ENCODE data around the genes SLC6A14, CT47C1 and SLC25A43.

- RAMPAGE, long total RNA, result no peak
- RRBS, result no CpG with 5 or more reads among the region's 2 CpGs
PRO-cap:
- standard, result no peak
- CoPRO, capped RNA only, 2 experiments, result no peak in any of the 2 experiments
- CoPRO, capped and uncapped RNA, 2 experiments, result no peak in any of the 2 experiments
- CoPRO, uncapped RNA only, 2 experiments, result no peak in any of the 2 experiments
CAGE:
- cytosol, long polyA plus RNA, result no peak
- long polyA plus RNA, result no peak
- nucleolus, long total RNA, result no peak
- nucleus, long polyA plus RNA, result no peak
These were observed 241.3 kb upstream of the AGTR2 start for GRCh38 chrX:115929037-115929833.

GRCh38 chrX:115931911-115933004 is 238.3 kb upstream of the AGTR2 start:
- RAMPAGE, long total RNA, result no peak
- RRBS, result no CpG with 5 or more reads among the region's 5 CpGs
PRO-cap:
- standard, result no peak
- CoPRO, capped RNA only, 2 experiments, result no peak in any of the 2 experiments
- CoPRO, capped and uncapped RNA, 2 experiments, result no peak in any of the 2 experiments
- CoPRO, uncapped RNA only, 2 experiments, result no peak in any of the 2 experiments
CAGE:
- cytosol, long polyA plus RNA, result no peak
- long polyA plus RNA, result no peak
- nucleolus, long total RNA, result no peak
- nucleus, long polyA plus RNA, result no peak

- RAMPAGE, long total RNA, result no peak
- RRBS, result 6% methylated on average over 9 of the region's 57 CpGs
PRO-cap:
- standard, result no peak
- CoPRO, capped RNA only, 2 experiments, result no peak in any of the 2 experiments
- CoPRO, capped and uncapped RNA, 2 experiments, result no peak in any of the 2 experiments
- CoPRO, uncapped RNA only, 2 experiments, result no peak in any of the 2 experiments
CAGE:
- cytosol, long polyA plus RNA, result no peak
- long polyA plus RNA, result no peak
- nucleolus, long total RNA, result no peak
- nucleus, long polyA plus RNA, result no peak
These were observed 202.0 kb upstream of the AGTR2 start for GRCh38 chrX:115968065-115969360.

DNA sequence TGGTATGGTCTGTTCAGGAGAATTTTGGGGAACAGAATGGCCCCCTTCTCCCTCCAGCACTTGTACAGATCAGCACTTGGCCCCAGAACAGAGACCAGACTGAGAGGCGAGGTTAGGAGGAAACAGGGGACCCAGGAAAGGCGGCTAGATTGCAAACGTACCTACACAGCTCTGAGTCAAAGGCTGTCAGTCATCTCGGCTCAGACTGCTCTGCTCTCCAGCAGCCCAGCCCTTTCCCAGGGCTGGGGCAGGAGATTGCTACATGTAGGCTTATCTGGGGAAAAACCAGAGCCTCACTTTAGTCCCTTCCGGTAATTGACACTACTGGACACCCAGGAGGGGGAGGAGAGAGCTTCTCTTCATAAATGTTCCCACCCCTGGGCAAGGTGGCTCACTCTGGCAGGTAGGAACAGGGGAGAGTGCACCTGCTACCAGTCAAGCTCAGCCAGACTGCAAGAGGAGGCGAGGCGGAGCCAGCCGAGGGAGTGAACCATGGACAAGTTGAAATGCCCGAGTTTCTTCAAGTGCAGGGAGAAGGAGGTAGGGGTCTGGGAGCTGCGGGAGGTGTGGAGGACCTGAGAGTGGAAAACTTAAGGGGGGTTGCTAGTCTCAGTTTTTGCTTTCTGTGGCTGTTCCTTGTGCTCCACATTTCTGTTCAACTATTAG is at the start of gene SLC6A14:
Gene SLC6A14 (plus strand): TSS at position 389 of the 666 bp plus-strand sequence.
- RAMPAGE, long total RNA, result no peak
- RRBS, result no CpG with 5 or more reads among the region's 10 CpGs
PRO-cap:
- standard, result no peak
- CoPRO, capped RNA only, 2 experiments, result no peak in any of the 2 experiments
- CoPRO, capped and uncapped RNA, 2 experiments, result no peak in any of the 2 experiments
- CoPRO, uncapped RNA only, 2 experiments, result no peak in any of the 2 experiments
CAGE:
- cytosol, long polyA plus RNA, result no peak
- long polyA plus RNA, result no peak
- nucleolus, long total RNA, result no peak
- nucleus, long polyA plus RNA, result no peak

DNA sequence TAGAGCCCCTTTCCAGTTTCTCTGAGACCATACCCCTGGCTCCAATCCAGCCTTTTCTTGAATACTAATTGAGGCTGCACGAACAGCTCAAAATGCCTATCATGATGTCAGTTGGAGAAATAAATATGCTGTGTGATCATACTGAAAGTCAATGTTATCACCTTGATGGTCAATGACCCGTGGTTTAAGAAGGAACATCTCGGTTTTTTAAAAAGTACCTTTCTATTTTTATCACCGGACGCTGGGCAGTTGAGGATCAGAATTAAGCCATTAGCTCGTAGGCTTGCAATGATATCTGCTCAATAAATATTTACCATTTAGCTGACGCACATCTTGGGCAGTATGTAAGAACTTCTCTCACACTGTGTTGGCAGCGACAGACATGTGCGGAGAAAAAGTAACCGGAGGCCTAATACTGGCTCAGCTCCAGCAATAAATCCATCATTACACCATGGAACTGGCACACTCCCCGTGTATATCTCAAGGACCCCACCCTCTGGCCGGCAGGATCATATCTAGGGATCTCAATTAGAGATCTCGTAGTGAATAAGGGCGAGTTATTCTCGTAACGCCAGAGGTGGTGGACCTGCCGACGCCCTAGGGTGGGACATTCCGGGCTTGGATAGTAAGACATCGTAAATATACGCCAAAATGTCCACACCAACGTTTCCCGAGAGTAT is 701 bp upstream of the WDR44 start:
- RAMPAGE, long total RNA, result no peak
- RRBS, result no CpG with 5 or more reads among the region's 23 CpGs
PRO-cap:
- standard, result bidirectional peak, plus-strand start at position 574 of the sequence, minus-strand start at position 386 of the sequence
- CoPRO, capped RNA only, 2 experiments, result no peak in any of the 2 experiments
- CoPRO, capped and uncapped RNA, 2 experiments, result no peak in any of the 2 experiments
- CoPRO, uncapped RNA only, 2 experiments, result no peak in any of the 2 experiments
CAGE:
- cytosol, long polyA plus RNA, result no peak
- long polyA plus RNA, result no peak
- nucleolus, long total RNA, result no peak
- nucleus, long polyA plus RNA, result no peak

- RAMPAGE, long total RNA, result no peak
- RRBS, result no CpG with 5 or more reads among the region's 5 CpGs
PRO-cap:
- standard, result no peak
- CoPRO, capped RNA only, 2 experiments, result no peak in any of the 2 experiments
- CoPRO, capped and uncapped RNA, 2 experiments, result no peak in any of the 2 experiments
- CoPRO, uncapped RNA only, 2 experiments, result no peak in any of the 2 experiments
CAGE:
- cytosol, long polyA plus RNA, result no peak
- long polyA plus RNA, result no peak
- nucleolus, long total RNA, result no peak
- nucleus, long polyA plus RNA, result no peak
These were observed 41.0 kb downstream of the DOCK11 start for GRCh38 chrX:118536437-118537137.

DNA sequence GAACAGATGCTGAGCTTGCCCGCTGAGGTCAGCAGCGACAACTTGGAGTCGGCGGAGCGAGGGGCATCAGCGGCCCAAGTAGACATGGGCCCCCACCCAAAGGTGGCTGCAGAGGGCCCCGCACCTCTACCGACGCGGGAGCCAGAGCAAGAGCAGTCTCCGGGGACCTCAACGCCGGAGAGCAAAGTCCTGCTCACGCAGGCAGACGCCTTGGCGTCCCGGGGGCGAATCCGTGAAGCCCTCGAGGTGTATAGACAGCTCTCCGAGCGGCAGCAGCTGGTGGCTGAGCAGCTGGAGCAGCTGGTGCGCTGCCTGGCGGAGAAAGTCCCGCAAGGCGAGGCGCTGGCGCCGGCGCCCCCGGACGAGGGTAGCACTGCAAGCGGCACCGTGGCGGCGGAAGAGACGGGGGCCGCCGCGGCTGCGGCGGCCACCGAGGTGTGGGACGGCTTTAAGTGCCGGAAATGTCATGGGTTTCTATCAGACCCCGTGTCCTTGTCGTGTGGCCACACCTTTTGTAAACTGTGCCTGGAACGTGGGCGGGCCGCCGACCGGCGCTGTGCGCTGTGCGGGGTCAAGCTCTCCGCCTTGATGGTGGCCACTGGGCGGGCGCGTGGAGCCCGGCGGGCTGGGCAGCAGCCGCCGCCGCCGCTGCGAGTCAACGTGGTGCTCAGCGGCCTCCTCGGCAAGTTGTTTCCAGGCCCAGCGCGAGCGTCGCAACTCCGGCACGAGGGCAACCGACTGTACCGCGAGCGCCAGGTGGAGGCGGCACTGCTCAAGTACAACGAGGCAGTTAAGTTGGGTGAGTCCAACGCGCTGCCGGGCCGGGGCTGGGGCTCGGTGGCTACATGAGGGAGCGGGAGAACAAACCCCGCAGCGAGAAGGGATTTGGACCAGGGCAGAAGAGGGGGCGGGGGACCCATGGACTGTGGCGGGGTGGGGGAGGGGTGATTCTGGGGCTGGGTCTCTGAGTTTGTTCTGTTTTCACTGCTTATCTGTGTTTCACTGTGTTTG is 686 bp downstream of the LONRF3 start:
- RAMPAGE, long total RNA, result no peak
- RRBS, result 19% methylated on average over 21 of the region's 91 CpGs
PRO-cap:
- standard, result bidirectional peak, plus-strand start at position 373 of the sequence, minus-strand start at position 404 of the sequence; bidirectional peak, plus-strand start at position 579 of the sequence, minus-strand start at position 462 of the sequence; bidirectional peak, plus-strand start at position 793 of the sequence, minus-strand start at position 719 of the sequence
- CoPRO, capped RNA only, 2 experiments, result peak in 2 of 2 experiments; most common plus-strand start position 564 of the sequence (in 2); most common minus-strand start position 437 of the sequence (in 2)
- CoPRO, capped and uncapped RNA, 2 experiments, result peak in 1 of 2 experiments; most common plus-strand start position 605 of the sequence (in 1); most common minus-strand start position 437 of the sequence (in 1)
- CoPRO, uncapped RNA only, 2 experiments, result peak in 1 of 2 experiments; most common plus-strand start position 574 of the sequence (in 1); most common minus-strand start position 425 of the sequence (in 1)
CAGE:
- cytosol, long polyA plus RNA, result no peak
- long polyA plus RNA, result no peak
- nucleolus, long total RNA, result no peak
- nucleus, long polyA plus RNA, result start-site peak on the plus strand centred at position 564 of the sequence, 77 bp wide, 49 and 228 reads in 2 replicates

DNA sequence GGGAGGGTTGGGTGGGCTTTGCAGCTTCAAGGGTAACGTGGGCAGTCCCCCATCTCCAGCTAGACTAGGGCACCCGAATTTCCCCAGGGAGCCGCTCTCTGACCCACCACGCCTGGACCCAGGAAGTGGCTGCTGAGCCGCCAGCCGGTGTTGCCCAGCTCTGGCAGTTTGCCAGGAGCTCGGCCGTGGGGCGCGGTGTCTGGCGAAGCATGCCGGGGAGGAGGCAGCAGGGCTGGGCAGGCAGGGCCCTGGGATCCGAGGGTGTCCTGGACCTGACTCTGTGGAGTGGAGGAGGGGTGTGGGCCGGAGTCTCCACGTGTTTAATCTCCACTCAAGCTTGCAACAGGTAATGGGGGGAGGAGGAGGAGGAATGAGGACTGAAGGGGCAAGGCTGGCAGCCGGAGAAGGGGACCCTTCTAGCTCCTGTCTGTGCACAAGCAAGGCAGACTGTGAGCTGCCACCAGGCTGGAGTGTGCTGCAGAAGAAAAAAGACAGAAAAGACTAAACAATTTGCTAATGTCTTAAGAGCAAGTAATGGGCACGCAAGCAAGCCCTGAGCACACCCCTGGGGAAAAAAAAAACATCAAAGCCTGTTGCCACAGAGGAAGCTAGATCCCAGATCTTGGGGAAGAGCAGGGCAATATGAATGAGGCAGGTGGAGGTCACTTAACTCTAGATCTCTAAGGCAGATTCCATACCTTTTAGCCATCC is 2.3 kb downstream of the LONRF3 start:
- RAMPAGE, long total RNA, result no peak
- RRBS, result 6% methylated on average over 10 of the region's 17 CpGs
PRO-cap:
- standard, result no peak
- CoPRO, capped RNA only, 2 experiments, result no peak in any of the 2 experiments
- CoPRO, capped and uncapped RNA, 2 experiments, result no peak in any of the 2 experiments
- CoPRO, uncapped RNA only, 2 experiments, result no peak in any of the 2 experiments
CAGE:
- cytosol, long polyA plus RNA, result no peak
- long polyA plus RNA, result no peak
- nucleolus, long total RNA, result no peak
- nucleus, long polyA plus RNA, result no peak

DNA sequence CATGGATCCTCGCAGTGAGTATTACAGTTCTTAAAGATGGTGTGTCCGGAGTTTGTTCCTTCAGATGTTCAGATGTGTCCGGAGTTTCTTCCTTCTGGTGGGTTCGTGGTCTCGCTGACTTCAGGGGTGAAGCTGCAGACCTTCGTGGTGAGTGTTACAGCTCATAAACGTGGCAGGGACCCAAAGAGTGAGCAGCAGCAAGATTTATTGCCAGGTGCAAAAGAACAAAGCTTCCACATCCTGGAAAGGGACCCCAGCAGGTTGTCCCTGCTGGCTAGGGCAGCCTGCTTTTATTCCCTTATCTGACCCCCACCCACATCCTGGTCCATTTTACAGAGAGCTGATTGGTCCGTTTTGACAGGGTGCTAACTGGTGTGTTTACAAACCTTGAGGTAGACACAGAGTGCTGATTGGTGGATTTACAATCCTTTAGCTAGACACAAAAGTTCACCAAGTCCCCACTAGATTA is 45.2 kb upstream of the CT47C1 start:
- RAMPAGE, long total RNA, result no peak
- RRBS, result no CpG with 5 or more reads among the region's 8 CpGs
PRO-cap:
- standard, result no peak
- CoPRO, capped RNA only, 2 experiments, result no peak in any of the 2 experiments
- CoPRO, capped and uncapped RNA, 2 experiments, result no peak in any of the 2 experiments
- CoPRO, uncapped RNA only, 2 experiments, result no peak in any of the 2 experiments
CAGE:
- cytosol, long polyA plus RNA, result no peak
- long polyA plus RNA, result no peak
- nucleolus, long total RNA, result no peak
- nucleus, long polyA plus RNA, result no peak

DNA sequence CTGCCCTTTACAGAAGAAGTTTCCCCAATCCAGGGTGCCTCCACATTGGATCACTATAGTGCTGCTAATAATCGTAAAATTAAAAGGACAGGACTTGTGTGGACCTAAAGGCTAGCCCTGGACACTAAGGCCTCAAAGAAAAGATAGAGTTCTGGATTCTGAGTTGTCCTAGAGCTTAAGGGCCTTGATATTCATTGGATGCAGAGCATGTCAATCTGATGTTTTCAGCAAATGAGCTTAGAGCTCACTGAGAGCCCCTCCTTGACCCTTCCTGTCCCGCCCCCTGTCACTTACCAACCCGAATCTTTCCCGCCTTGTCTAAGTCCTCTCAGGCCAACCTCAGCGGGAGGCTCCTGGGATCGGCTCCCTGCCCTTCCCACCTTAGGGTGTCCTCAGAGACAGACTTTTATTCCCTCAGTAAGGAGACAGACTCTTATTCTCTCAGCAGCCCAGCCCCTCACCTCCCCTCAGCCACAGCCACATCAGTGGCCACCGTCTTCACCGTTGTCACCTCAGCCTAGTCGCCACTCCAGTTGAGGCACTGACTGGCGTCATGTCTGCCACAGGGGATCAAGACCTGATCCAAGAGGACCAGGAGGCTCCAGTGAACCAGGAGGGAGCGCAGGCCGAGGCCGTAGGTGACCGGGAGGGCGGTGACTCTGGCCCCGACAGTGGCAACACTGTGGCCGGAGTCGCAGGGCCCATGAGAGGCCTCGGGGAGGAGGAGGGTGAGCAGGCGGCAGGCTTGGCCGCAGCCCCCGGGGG is at the start of gene CT47C1:
Gene CT47C1 (plus strand): TSS at position 321 of the 765 bp plus-strand sequence.
- RAMPAGE, long total RNA, result no peak
- RRBS, result 14% methylated on average over 9 of the region's 22 CpGs
PRO-cap:
- standard, result no peak
- CoPRO, capped RNA only, 2 experiments, result no peak in any of the 2 experiments
- CoPRO, capped and uncapped RNA, 2 experiments, result no peak in any of the 2 experiments
- CoPRO, uncapped RNA only, 2 experiments, result no peak in any of the 2 experiments
CAGE:
- cytosol, long polyA plus RNA, result no peak
- long polyA plus RNA, result no peak
- nucleolus, long total RNA, result no peak
- nucleus, long polyA plus RNA, result no peak

DNA sequence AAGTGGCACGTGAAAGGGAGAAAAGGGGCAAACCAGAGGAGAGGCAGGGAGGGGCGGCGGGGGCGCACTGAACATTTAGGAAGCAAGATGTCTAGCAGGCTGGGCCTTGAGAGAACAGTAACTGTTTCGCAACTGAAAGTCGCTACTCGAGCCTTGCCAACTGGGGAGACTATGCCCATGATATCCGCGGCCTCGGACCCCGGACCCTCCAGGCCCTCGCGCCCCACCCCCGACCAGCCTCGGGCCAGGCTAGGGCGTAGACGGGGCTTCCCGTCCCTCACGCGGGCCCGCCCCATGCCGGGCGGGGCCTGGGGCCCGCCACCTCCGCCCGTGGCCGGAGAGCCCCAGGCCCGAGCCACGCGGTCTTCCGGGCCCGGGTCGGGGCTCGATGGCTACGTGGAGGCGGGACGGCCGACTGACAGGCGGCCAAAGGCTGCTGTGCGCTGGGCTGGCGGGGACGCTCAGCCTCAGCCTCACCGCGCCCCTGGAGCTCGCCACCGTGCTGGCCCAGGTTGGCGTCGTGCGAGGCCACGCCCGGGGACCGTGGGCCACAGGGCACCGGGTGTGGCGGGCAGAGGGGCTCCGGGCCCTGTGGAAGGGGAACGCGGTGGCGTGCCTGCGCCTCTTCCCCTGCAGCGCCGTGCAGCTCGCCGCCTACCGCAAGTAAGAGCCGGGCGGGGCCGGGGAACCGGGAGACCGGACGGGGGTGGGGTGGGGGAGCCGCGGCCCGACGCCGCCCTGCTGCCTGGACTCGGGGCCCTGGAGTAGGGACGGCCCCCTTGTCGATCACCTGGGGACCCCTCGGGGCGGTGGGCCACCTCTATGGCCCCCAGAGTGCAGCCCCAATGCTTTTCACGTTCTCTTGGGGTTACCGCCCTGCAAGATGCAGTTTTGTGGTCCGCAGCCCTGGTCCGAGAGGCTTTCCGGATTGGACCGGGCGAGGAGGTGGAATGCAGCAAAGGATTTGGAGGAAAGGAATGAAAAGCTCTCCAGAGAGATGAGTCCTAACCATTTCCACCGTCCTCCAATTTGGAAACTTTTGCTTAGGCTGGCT is at the start of gene SLC25A43:
Gene SLC25A43 (plus strand): TSS at position 321 of the 1,054 bp plus-strand sequence.
- RAMPAGE, long total RNA, result no peak
- RRBS, result 2% methylated on average over 26 of the region's 88 CpGs
PRO-cap:
- standard, result bidirectional peak, plus-strand start at position 365 of the sequence, minus-strand start at position 251 of the sequence; bidirectional peak, plus-strand start at position 719 of the sequence, minus-strand start at position 665 of the sequence
- CoPRO, capped RNA only, 2 experiments, result peak in 2 of 2 experiments; most common plus-strand start position 322 of the sequence (in 2); most common minus-strand start position 234 of the sequence (in 1)
- CoPRO, capped and uncapped RNA, 2 experiments, result peak in 1 of 2 experiments; most common plus-strand start position 322 of the sequence (in 1); most common minus-strand start position 245 of the sequence (in 1)
- CoPRO, uncapped RNA only, 2 experiments, result no peak in any of the 2 experiments
CAGE:
- cytosol, long polyA plus RNA, result no peak
- long polyA plus RNA, result no peak
- nucleolus, long total RNA, result no peak
- nucleus, long polyA plus RNA, result no peak

GRCh38 chrX:119410685-119411069 is 11.5 kb downstream of the SLC25A43 start:
- RAMPAGE, long total RNA, result no peak
- RRBS, result no CpG with 5 or more reads among the region's 5 CpGs
PRO-cap:
- standard, result no peak
- CoPRO, capped RNA only, 2 experiments, result no peak in any of the 2 experiments
- CoPRO, capped and uncapped RNA, 2 experiments, result no peak in any of the 2 experiments
- CoPRO, uncapped RNA only, 2 experiments, result no peak in any of the 2 experiments
CAGE:
- cytosol, long polyA plus RNA, result no peak
- long polyA plus RNA, result no peak
- nucleolus, long total RNA, result no peak
- nucleus, long polyA plus RNA, result no peak

DNA sequence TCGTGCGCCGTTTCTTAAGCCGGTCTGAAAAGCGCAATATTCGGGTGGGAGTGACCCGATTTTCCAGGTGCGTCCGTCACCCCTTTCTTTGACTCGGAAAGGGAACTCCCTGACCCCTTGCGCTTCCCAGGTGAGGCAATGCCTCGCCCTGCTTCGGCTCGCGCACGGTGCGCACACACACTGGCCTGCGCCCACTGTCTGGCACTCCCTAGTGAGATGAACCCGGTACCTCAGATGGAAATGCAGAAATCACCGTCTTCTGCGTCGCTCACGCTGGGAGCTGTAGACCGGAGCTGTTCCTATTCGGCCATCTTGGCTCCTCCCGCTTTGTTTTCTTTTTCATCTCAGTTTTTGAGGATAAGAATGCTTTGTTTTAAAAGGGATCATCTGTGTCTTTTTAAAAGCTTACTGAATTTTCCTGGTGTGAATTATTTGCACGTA is 27.1 kb upstream of the SLC25A5 start:
- RAMPAGE, long total RNA, result no peak
- RRBS, result no CpG with 5 or more reads among the region's 27 CpGs
PRO-cap:
- standard, result unidirectional peak, minus-strand start at position 329 of the sequence
- CoPRO, capped RNA only, 2 experiments, result no peak in any of the 2 experiments
- CoPRO, capped and uncapped RNA, 2 experiments, result no peak in any of the 2 experiments
- CoPRO, uncapped RNA only, 2 experiments, result no peak in any of the 2 experiments
CAGE:
- cytosol, long polyA plus RNA, result no peak
- long polyA plus RNA, result no peak
- nucleolus, long total RNA, result no peak
- nucleus, long polyA plus RNA, result no peak

DNA sequence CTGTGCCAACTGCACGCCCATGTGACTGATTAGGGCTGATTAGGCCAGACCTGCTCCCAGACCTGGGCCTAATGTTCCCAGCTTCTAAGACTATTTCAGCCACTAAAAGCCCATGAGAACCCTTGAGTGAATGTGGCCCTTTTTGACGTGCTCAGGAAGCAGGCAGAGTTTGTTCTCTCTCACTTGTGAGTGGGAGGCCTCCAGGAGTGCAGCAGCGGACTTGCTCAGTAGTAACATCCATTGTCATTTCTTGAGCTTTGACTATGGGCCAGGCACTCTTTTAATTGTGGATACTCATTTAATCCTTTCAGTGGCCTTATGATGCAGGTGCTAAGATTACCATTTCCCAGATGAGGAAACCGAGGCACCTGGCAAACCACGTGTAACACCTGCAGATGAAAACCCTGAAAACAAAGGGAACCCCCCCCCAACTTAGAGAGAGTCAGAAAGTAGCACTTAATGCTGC is 13.5 kb downstream of the SLC25A5 start:
- RAMPAGE, long total RNA, result no peak
- RRBS, result no CpG with 5 or more reads among the region's 5 CpGs
PRO-cap:
- standard, result no peak
- CoPRO, capped RNA only, 2 experiments, result no peak in any of the 2 experiments
- CoPRO, capped and uncapped RNA, 2 experiments, result no peak in any of the 2 experiments
- CoPRO, uncapped RNA only, 2 experiments, result no peak in any of the 2 experiments
CAGE:
- cytosol, long polyA plus RNA, result no peak
- long polyA plus RNA, result no peak
- nucleolus, long total RNA, result no peak
- nucleus, long polyA plus RNA, result no peak

DNA sequence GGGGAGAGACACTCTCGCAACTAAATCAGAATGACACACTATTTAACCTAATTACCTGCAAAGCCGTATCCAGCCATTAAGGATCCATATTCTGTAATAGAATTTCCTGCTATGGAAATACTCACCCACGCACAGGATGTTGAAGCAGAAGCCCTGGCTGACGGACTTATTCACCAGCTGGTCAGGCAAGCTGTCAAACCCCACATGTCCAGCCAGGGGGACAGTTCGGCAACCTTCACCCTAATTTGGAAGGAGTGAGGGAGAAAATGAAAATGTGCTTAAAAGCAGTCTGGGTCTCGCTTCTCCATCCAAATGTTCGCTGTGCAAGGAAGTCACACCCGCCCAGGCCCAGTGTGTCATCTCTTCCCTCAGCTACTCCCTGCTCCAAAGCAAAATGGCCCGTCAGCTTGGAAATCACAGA is 17.5 kb downstream of the SEPTIN6 start:
- RAMPAGE, long total RNA, result no peak
- RRBS, result no CpG with 5 or more reads among the region's 9 CpGs
PRO-cap:
- standard, result no peak
- CoPRO, capped RNA only, 2 experiments, result no peak in any of the 2 experiments
- CoPRO, capped and uncapped RNA, 2 experiments, result no peak in any of the 2 experiments
- CoPRO, uncapped RNA only, 2 experiments, result no peak in any of the 2 experiments
CAGE:
- cytosol, long polyA plus RNA, result no peak
- long polyA plus RNA, result no peak
- nucleolus, long total RNA, result no peak
- nucleus, long polyA plus RNA, result no peak

- RAMPAGE, long total RNA, result no peak
- RRBS, result 89% methylated on average over 3 of the region's 9 CpGs
PRO-cap:
- standard, result no peak
- CoPRO, capped RNA only, 2 experiments, result no peak in any of the 2 experiments
- CoPRO, capped and uncapped RNA, 2 experiments, result no peak in any of the 2 experiments
- CoPRO, uncapped RNA only, 2 experiments, result no peak in any of the 2 experiments
CAGE:
- cytosol, long polyA plus RNA, result no peak
- long polyA plus RNA, result no peak
- nucleolus, long total RNA, result no peak
- nucleus, long polyA plus RNA, result no peak
These were observed 15.4 kb downstream of the SEPTIN6 start for GRCh38 chrX:119677522-119678043.

DNA sequence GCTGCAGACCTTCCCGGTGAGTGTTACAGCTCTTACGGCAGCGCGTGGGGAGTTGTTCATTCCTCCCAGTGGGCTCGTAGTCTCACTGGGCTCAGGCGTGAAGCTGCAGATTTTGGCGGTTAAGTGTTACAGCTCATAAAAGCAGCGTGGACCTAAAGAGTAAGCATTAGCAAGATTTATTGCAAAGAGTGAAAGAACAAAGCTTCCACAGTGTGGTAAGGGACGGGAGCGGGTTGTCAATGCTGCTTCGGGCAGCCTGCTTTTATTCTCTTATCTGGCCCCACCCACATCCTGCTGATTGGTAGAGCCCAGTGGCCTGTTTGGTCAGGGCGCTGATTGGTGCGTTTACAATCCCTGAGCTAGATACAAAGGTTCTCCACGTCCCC is 8.4 kb upstream of the SOWAHD start:
- RAMPAGE, long total RNA, result no peak
- RRBS, result no CpG with 5 or more reads among the region's 14 CpGs
PRO-cap:
- standard, result no peak
- CoPRO, capped RNA only, 2 experiments, result no peak in any of the 2 experiments
- CoPRO, capped and uncapped RNA, 2 experiments, result no peak in any of the 2 experiments
- CoPRO, uncapped RNA only, 2 experiments, result no peak in any of the 2 experiments
CAGE:
- cytosol, long polyA plus RNA, result no peak
- long polyA plus RNA, result no peak
- nucleolus, long total RNA, result no peak
- nucleus, long polyA plus RNA, result no peak

Measured in K562 (cell line).